Placental pericyte (primary cell): ENCODE measurements around the genes TM9SF3 and PGAM1.

DNA sequence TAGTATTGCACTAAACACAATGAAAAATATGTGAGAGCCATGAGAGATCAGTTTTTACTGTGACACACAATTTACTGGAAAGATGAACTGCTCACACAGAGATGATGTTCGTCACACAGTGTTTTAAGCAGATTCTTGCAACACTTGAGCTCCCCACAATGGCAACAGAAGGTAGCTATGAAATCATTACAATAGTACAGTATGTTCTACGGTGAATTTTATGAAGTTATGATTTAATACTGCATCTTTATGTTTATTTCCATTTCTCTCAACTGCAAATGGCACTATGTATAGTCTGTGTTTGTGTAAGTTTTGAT lies 27.4 kb upstream of the ENTPD1 start:
- CAGE, long polyA plus RNA = no peak

DNA sequence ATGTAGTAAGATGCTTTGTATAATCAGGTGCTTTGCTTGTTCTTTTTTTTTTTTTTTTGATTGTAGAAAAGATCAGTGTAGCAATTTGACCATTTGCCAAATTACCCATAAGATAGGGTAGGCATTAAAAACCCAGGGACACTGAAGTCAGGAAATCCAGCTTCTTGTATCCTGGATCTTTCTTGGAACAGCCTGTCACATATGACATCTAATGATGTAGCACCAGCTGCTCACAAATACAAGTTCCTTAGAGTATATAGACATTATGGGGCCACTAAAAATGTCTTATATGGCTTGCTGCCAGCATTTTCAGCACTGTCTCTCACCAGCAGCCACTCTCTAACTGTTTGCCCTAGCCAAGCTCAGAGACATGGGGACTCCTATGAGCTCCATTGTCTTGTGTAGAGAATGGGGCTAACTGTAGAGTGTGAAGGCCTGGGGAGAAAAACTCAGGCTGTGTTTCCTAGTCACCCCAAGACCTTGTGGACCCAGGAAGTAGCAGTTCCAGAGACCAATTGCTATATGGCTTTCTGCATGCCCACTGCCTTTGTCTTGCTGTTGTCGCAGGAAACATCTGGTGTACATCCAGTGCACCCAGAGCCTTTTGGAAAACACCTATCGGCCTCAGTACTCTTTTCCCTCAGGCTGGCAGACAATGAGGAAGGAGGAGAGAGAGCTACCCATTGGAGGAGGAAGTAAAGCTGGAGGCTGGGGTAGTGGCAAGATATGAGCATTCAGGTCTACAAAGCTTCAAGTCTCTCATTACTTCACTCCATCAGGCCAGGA lies 28.3 kb downstream of the ENTPD1 start:
- CAGE, long polyA plus RNA = no peak

DNA sequence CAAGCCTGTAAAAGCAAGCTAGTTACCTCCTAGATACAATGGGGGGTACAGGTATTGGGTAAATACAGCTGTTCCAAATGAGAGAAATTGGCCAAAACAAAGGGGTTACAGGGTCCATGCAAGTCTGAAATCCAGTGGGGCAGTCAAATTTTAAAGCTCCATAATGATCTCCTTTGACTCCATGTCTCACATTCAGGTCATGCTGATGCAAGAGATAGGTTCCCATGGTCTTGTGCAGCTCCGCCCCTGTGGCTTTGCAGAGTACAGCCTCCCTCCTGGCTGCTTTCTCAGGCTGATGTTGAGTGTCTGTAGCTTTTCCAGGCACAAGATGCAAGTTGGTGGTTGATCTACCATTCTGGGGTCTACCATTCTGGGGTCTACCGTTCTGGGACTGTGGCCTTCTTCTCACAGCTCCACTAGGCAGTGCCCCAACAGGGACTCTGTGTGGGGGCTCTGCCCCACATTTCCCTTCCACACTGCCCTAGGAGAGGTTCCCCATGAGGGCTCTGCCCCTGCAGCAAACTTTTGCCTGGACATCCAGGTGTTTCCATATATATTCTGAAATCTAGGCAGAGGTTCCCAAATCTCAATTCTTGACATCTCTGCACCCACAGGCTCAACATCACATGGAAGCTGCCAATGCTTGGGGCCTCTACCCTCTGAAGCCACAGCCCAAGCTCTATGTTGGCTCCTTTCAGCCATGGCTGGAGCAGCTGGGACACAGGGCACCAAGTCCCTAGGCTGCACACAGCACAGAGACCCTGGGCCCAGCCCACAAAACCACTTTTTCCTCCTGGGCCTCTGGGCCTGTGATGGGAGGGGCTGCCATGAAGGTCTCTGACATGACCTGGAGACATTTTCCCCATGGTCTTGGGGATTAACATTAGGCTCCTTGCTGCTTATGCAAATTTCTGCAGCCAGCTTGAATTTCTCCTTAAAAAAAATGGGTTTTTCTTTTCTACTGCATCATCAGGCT lies 33.3 kb upstream of the CC2D2B start:
- CAGE, long polyA plus RNA = no peak

DNA sequence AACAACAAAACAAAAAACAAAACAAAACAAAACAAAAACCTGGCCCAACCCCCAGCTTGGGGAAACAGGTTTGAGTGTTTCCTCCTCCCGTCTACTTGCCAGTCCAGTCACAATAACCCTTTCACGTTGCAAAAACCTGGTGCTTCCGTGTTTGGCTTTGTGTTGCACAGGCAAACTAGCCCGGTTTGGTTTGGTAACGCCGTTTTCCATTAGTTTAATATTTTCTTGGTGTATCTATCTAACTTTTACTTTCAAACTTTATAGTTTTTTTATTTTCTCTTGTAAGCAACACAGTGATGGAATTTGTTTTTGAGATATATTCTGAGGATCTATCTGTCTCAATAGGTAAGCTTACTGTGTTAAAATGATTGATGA lies 11.0 kb upstream of the ZNF518A start:
- CAGE, long polyA plus RNA = no peak

GRCh38 chr10:96139233-96139864 lies 9.3 kb downstream of the ZNF518A start:
- CAGE, long polyA plus RNA = no peak

DNA sequence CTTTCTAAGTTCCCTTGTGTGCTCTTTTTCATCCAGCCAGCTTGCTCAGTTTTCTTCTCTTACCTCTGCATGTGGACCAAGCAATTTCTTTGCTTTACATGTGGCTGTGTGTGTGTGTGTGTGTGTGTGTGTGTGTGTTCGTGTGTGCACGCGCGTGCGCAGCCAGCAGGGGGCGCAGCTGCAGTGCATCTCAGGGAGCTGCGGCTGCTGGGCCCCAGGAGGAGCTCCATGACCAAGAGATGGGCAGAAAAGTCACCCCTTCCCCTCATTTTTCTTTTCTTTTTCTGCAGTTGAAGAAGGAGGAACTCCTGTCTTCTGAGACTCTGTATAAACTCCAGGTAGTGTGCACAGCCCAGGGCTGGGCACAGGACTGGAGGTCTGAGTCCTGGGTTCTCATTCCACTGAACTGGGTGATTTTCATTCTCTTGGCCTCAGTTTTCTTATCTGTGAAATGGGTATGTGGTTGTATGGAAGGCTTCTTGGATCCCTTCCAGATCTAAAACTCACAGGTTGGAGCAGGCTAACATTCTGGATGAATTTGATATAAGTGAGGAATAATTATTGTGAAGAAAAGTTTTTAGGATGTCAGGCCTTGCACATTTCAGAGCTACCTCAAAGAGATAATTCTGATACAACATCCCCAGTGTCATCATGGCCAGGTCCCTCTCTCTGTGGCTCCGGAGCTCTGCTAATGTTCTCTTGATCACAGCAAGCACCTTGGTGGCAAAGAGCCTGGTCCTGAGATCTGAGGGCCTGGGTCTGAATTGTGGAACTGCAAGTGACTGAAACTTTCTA lies 41.6 kb downstream of the BLNK start:
- CAGE, long polyA plus RNA = no peak

GRCh38 chr10:96369778-96370350 lies 11.1 kb upstream of the OPALIN start:
- CAGE, long polyA plus RNA = no peak

DNA sequence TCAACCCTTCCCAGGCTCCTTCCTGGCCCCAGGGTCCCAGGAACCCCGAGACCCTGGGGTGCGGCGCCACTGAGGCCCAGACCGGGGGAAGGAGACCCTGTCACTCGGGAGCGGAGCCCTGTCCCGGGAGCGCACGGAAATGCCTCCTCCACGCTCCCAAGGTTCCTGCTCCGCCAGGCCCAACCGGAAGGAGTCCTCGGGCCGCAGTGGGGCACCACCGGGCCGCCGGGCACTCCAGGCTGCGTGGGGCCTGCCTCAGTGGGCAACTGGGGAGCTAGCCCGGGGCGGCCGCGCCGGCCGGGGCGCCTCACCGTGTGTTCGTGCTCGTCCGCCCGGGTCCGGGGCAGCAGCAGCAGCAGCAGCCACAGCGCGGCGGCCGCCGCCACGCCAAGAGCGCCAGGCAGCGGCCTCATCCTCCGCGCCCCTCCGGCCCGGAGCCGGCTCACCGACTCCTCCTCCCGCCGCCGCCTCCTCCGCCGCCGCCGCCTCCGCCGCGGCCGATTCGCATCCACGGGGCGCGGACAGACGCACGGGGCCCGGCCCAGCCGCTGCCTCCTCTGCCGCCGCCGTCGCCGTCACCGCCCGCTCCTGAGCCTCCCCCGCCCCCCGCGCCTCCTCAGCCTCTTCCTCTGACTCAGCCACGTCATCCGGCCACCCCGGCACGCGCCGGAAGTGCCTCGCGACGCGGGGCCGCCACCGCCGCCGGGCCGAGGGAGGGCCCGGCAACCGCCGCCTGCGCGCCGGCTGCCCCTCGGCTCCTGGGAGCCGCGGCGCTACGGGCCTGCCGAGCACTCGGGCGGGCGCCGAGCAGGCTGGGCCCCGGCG lies at the start of gene TM9SF3:
Gene TM9SF3 (minus strand): TSS at position 590 of the 825 bp plus-strand sequence.
- CAGE, long polyA plus RNA = start-site peak on the minus strand centred at position 503 of the sequence, 156 bp wide, 176 and 35 reads in 2 replicates

DNA sequence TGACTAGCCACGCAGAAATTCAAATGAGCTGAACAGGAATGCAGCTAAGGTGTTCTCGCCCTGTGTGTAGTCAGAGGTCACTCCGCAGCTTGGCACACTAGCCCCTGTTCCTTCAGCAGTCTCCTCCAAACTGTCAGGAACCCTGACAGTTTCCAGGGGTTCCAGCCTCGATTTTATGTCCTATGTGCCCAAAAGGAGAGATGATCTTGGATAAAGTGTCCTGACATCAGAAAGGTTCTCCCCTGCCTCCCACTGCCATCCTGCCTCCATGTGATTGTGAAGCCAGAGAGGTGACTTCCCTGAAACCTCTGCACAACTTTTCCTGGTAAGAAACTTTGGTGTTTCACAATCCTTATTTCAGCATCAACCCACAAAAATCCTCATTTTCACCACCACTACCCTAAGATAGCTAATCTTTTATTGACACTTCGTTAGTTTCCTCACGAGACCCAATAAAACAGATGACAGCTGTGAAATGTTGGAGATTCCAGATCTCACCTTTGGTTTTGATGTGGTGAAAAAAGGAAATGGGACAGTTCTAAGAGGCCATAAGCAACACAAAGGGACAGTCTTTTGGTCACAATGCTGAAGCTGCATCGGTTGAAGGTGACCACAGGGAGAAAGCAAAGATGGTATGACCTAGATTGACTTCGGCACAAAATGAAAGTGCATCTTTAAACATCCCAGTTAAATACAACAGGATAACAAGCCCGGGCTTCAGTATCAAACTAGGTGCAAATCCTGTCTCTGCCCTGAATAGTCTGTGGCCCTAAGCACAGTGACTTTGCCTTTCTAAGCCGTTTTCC lies 59.9 kb upstream of the TM9SF3 start:
- CAGE, long polyA plus RNA = no peak

DNA sequence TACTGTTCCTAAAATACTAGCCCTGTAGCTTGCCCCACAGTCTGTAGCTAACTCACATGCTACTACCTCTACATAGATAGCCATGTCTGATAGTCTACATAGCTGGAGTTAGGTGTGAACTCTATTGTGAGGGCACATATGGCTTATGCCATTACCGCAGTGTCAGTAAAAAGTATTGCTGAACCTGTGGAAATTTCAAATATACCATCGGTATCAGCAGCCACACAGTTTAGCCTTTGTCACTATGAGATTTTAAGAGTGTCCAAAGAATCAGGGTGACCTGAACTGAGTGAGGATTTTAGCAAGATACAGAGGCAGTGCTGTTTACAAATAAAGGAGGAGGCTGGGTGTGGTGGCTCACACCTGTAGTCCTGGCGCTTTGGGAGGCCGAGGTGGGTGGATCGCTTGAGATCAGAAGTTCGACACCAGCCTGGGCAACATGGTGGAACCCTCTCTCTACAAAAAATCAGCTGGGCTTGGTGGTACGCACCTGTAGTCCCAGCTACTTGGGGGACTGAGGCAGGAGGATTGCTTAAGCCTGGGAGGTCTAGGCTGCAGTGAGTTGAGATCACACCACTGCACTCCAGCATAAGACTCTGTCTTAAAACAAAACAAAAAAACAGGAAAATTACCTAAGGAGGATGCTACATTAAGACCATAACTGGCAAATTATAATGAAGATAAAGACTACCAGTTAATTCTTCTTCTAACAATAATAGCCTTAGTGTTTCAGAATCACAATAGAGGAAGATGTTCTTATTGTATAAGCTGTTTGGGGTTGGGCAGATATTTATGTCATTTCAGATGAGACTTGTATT lies 40.2 kb downstream of the LCOR start:
- CAGE, long polyA plus RNA = no peak

DNA sequence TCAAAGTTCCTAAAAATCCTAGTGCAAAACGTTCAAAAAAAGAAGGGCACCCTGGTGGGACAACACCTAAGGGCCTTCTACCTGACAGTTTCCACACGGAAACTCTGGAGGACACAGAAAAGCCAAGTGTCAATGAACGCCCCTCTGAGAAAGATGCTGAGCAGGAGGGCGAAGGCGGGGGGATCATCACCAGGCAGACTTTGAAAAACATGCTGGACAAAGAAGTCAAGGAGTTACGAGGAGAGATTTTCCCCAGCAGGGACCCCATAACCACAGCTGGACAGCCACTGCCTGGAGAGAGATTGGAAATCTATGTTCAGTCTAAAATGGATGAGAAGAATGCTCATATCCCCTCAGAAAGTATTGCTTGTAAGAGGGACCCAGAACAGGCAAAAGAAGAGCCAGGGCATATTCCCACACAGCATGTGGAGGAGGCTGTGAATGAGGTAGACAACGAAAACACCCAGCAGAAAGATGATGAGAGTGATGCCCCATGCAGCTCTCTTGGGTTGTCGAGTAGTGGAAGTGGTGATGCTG lies 151.0 kb downstream of the LCOR start:
- CAGE, long polyA plus RNA = no peak

- CAGE, long polyA plus RNA = no peak
Measured at GRCh38 chr10:97196141-97197035, 10.6 kb upstream of the SLIT1 start.

DNA sequence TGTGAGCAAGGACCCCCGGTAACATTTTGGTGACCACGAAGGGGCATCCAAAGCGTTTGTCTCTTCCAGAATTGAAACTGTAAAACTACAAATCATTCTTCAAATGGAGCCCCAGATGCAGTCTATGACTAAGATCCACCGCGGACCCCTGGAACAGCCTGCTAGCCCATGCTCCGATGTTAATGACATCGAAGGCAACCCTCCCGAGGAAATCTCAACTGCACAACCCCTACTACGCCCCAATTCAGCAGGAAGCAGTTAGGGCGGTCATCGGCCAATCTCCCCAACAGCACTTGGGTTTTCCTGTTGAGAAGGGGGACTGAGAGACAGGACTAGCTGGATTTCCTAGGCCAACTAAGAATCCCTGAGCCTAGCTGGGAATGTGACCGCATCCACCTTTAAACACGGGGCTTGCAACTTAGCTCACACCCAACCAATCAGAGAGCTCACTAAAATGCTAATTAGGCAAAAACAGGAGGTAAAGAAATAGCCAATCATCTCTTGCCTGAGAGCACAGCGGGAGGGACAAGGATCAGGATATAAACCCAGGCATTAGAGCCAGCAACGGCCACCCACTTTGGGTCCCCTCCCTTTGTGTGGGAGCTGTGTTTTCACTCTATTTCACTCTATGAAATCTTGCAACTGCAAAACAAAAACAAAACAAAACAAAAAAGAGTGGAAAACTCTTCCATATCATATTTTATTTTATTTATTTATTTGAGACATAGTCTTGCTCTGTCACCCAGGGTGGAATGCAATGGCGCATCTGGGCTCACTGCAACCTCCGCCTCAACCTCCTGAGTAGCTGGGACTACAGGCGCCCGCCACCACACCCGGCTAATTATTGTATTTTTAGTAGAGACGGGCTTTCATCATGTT lies 1.6 kb downstream of the ARHGAP19 start:
- CAGE, long polyA plus RNA = no peak

GRCh38 chr10:97353983-97354501 lies 19.5 kb upstream of the FRAT2 start:
- CAGE, long polyA plus RNA = no peak

GRCh38 chr10:97388304-97388738 lies 12.8 kb downstream of the RRP12 start:
- CAGE, long polyA plus RNA = no peak

- CAGE, long polyA plus RNA = no peak
Measured at GRCh38 chr10:97425693-97426787, at the start of gene PGAM1. PGAM1 (plus strand) TSS chr10:97426191.

GRCh38 chr10:97427478-97428235 lies 1.7 kb downstream of the PGAM1 start:
- CAGE, long polyA plus RNA = no peak

GRCh38 chr10:97435976-97436539 lies 9.7 kb downstream of the EXOSC1 start:
- CAGE, long polyA plus RNA = no peak

- CAGE, long polyA plus RNA = no peak
Measured at GRCh38 chr10:97459112-97459929, 13.3 kb downstream of the ZDHHC16 start.

- CAGE, long polyA plus RNA = no peak
Measured at GRCh38 chr10:97497406-97498036, 701 bp downstream of the MMS19 start.